ENCODE results near the genes ATP10B and MAT2B.

DNA sequence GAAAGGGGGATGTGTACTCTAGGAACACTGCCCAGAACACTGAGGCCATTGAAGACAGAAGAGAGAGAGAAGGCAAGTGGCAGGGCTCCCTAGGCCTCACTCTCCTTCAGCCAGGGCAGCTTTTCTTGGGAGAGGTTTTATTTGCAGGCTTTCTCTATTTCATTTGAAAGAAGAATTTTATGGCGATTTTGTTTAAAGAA, 181.9 kb downstream of the EBF1 start:
- PRO-cap, 2 experiments = no peak in any of the 2 experiments

GRCh38 chr5:158958170-158958759, 141.5 kb downstream of the EBF1 start:
- PRO-cap, 2 experiments = no peak in any of the 2 experiments

GRCh38 chr5:159019477-159020514, 79.9 kb downstream of the EBF1 start:
- PRO-cap, 2 experiments = no peak in any of the 2 experiments

DNA sequence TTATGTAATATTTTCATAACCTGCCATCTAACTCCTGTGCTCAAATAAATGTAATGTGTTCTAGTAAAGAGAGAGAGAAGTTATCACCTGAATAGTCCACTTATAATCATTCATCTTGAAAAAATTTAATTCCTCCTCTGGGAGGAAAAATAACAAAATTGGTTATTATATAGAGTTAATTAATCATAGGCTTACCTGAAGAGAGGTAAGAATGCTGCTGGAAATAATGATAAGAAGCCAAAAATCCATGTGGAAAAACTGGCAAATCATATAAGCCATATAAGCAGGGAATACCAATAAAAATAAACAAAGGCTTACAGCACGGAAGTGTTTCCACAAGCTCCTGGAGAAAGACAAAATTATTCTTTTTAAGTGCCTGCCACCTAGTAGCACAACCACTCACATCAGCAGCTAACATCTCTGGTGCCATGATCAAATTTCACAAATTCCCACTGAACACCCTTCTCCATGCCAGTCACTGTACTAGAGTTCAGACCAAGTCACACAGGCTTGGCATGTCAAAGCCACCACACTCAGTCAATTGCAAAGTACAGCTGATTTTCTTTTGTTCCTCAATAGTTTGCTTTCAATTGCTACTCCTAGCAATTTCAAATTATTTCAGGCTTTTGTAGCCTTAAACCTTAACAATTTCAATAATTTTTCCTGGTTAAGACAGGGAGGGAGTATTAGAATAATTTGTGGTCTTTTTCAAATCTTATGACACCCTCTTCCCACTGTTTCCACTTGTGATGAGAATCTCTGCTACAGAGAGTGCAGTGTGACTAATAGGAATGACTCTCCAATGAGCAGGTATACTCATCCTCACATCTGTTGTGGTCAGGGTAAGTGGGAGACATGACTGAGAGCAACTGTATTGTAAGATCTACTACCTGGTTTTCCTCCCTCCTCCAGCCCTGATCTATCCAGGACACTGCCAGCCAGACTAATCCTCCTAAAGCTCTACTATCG, 46.3 kb downstream of the RNF145 start:
- PRO-cap, 2 experiments = no peak in any of the 2 experiments

DNA sequence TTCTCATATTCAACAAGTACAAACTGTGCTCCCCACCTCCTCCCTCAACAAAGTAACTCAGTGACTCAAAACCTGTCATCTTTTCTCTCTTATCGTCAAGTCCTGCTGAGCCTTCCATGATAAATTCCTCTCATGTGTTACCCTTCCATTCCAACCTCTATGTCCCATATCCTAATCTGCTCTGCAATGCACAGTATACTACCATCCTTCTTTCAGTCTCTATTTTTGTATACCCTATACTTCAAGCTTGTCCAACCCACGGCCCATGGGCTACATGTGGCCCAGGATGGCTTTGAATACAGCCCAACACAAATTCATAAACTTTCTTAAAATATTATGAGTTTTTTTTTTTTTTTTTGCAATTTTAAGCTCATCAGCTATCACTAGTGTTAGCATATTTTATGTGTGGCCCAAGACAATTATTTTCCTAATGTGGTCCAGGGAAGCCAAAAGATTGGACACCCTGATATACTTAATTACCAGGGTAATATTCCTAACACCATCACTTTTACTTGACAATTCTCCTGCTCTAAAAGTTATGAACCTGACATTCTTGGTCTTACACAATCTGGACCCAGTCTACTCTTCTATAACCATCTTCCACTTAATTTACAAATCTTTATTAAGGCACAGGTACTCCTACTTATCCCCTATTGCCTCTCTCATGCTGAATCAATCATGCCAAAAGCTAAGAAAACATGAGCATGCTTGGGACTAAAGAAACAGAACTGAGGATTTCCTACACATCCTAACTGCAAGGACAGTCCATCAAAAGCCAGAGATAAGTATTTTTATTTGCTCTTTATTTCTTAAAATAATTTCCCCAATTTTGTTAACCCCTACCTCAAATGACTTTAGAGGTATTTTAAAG, 13.2 kb downstream of the RNF145 start:
- PRO-cap, 2 experiments = no peak in any of the 2 experiments

DNA sequence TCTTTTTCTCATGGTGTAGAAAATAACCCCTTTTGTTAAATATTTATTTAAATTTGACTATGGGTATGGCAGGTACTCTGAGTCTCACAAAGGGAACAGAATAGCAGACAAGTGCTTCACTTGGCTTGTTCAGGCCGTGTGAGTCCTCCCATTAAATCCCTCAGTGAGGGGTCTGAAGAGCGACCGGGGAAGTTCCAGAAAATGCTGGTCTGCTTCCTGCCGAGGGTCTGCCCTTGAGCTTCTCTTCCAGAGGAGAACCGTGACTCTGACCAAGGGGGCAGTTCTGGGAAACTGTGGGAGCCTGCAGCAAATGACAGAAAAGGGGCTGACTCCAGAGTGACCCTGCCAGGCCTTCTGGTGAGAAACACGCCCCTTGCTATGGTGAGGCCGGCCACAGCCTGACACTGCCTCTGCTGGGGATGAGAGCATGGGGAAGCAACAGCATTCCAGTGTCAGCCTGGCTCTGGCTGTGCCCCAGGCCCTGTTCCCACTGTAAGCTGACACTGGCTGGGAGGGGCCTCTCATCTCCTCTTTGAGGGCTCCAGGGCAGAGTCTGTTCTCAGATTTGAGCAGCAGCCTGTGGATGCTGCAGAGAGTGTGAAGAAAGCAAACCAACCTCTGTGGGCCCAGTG, 179.9 kb upstream of the IL12B start:
- PRO-cap, 2 experiments = no peak in any of the 2 experiments

GRCh38 chr5:159987032-159987763, 21.7 kb upstream of the TTC1 start:
- PRO-cap, 2 experiments = no peak in any of the 2 experiments

DNA sequence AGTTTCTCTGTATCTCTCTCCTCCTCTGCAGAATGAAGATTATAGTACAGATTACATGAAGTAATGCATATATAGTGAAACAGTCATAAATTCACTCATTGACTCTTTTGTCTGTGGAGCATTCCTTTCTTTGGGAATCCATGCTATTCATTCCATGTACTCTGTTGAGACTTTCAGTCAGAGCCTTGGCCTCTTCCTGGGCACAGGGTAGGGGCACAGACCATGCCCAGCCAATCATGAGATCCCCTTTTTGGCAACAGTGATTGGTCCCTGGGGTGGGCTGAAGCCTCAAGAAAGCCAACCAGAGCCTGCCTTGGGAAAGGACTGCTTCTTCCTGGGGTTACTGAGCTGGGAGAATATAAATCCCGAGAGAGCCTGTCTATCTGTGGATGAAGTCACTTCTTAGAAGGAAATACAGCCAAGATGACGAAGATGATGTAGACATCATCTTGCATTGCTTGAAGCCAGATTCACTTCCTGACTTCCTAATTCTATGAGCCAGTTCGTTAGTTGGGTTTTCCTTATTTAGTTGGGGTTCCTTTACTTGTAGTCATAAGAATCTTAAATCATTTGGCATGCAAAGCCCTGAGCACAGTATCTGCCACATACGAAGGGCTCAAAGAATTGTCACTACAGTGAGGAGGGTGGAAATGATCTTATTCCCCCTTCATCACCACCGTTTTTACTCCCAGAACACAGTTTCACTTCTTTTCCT, 50.0 kb upstream of the PWWP2A start:
- PRO-cap, 2 experiments = no peak in any of the 2 experiments

DNA sequence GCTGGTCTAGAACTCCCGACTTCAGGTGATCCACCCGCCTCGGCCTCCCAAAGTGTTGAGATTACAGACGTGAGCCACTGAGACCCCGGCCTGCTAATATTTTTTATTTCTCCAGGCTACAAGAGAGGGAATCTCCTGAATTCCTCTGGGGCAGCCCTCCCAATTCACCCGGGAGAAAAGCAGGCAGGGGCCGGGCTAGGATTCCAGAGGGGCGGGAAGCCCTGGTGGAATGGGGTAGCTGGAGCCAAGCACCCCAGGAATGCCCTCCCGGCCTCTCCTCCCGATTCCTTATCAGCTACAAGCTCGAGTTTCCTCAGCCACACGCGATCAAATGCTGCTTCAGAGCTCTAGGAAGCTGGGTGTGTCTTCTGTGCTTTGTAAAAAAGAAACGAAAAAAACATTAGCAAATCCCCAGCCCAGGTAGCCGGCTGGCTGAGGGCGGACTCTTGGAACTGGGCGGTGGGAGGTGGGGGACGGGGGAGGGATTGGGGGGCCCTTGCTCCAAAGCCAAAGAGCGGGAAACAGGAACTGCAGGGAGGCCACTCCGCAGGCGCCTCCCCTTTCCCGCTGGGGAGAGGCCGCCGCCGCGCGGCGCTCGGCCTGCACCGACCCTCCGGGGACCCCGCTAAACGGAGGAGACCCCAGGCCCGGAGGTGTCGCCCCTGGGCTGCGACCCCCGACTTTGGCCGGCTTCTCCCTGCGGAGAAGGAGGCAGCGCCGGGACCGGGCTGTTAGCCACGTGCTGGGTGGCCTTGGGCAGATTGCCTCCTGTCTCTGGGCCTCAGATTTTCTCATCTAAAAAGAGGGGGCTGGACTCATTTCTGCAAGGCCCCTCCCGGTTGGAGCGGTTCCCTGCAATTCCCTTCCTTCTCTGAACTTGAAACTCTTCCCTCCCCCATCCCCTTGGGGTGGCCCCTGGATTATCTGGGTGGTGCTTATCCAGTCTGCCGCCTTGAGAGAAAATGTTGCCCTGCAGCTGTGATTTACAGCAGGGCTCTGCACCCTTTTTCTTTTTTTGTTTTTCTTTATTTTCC, 41.0 kb upstream of the FABP6 start:
- PRO-cap, 2 experiments = peak in 1 of 2 experiments; most common plus-strand start position 326 of the sequence (in 1); most common minus-strand start position 290 of the sequence (in 1)

DNA sequence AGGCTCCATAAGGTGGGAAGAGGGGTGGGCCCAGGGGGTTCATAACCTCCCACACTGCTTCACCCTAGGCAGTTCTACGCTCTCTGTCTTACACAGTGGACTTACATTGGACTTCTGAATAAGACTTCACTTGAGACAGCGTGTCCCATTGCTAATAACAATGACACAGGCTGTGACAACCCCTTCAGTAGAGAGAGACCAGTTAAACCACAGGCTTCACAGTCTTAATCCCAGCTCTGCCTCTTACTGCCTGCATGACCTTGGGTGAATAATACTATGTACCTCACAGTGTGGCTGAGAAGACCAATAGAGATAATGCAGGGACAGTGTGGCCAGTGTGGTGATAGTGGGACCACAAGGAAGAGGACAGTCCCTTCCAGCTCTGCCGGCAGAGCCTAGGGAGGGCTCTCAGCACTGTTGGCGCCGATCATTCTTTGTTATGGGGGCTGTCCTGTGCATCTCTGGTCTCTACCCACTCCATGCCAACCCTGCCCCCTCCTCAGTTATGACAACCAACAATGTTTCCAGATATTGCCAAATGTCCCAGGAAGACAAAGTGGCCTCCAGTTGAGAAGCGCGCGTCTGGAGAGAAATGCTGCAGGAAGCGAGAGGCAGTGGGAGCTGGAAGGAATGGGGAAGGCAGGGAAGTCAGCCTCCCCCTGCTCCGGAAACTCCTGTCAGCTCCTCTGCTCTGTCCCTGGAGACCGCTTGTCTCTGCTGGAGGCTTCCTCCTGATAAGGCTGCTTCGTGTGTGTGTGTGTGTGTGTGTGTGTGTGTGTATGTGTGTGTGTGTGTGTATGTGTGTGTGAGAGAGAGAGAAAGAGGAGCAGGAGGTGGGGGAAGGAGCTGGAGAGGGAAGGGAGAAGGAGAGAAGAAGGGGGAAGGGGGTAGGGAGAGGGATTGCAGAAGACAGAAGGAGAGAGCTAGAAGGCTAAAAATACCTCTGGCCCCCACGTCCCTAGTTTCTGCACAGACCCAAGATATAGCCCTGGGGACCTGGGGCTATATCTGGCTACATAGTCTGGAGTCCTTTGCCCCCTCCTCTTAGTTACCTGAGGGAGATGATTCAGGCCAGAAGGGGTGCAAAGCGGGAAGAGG, 31.8 kb upstream of the FABP6 start:
- PRO-cap, 2 experiments = no peak in any of the 2 experiments

- PRO-cap, 2 experiments = no peak in any of the 2 experiments
Observed at GRCh38 chr5:160260691-160261395, 31.5 kb downstream of the FABP6 start.

DNA sequence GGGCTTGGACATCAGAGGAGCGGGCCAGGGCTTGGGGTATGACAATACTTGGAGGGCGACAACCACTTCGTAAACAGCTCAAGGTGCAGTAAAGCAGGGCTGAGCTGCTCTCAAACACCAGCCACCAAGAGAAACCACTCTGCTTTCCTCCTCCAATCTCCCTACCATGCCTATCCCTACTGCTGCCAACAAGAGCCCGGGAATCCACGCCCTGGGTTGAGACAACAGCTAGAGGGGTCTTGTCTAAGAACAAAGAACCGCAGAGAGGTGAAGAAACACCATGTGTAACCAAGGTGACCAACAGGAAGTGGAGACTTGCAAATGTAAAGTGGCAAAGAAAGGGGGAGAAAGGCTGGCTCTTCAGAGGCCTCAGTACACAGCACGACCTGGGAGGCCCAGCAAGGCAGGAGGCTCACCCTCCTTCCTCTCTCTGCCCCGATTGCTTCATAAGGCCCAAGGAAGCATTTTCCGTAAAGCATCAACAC, 18.5 kb downstream of the CCNJL start:
- PRO-cap, 2 experiments = no peak in any of the 2 experiments

DNA sequence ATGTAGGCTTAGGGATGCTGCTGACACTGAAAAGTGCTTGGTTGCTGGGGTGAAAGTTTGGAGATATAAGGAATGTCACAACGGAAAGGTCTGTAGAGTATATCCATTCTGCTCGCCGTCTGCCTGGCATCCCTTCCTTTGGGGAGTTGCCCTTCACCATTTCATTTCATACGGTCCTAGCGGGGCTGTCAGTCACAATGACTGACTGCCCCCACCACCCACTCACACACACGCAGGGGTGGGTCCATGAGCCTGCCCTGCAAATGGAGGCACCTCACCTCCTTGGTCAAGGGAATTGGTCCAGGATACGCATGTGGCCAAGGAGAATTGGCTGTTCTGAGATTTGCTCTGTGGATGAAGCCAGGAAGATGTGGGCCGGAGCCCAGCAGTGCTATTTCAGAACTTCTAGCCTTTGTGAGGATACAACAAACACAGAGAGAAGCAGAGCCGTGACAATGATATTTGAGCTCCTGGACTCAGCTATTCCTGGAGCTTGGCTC, 17.1 kb downstream of the C1QTNF2 start:
- PRO-cap, 2 experiments = no peak in any of the 2 experiments

DNA sequence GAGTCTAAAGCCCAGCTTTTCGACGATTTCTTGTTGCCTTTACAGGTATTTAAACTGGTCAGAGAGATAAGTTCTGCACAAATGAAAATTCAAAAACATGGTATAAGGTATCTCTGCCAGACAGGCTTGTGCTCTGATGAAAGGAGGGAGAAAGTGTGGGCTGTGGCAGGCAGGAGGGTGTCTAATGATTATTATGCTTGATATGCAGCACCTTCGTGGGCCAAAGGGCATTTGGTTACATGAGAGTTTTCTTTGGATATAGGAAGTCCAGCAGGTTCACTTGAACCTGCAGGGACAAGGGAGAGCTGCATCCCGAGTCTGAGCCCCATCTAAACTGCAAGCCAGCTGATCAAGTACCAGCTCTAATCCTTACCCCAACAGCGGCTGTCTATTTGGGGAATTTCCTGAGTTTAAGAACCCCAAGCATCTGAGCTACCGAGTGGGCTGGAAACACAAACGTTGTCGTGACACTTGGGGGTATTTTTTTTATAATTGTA, 42.5 kb downstream of the PTTG1 start:
- PRO-cap, 2 experiments = no peak in any of the 2 experiments

GRCh38 chr5:160683440-160683999, 168.5 kb downstream of the ATP10B start:
- PRO-cap, 2 experiments = peak in 1 of 2 experiments; most common plus-strand start chr5:160683594 (in 1)

DNA sequence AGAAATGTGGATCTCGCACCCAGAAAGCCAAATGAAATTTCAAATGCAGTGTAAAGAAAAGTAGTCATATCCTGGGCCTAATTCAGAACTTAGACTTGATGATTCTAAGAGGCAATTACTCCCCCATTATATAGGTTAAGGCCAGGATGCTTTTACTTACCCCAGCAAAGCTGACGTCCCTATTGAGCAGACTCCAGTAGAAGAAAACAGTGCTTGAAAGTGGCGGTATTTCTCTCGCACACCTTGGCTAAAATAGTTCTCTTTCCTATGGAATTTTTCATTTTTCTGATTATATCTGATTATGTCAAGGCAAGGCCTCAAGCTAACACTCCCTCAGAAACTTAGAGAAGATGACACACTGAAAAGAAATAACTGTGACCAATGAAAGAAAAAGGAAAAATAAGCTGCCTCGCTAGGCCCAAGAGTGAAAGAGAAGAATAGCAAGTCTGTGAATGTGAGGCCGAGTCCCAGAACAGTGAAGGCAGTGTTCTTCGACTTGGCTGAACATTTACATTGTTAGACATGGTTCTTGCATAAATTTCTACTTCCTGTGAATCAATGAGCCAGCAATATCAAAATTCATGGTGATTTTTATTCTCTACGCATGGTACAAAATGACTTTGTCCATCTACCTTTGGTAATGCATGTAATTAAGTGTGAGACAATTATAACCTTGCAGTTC, at the start of gene ATP10B:
Gene ATP10B (minus strand): TSS at position 431 of the 682 bp plus-strand sequence.
- PRO-cap, 2 experiments = no peak in any of the 2 experiments

GRCh38 chr5:163443817-163444818, 6.7 kb downstream of the CCNG1 start:
- PRO-cap, 2 experiments = no peak in any of the 2 experiments

- PRO-cap, 2 experiments = peak in 2 of 2 experiments; most common plus-strand start chr5:163505579 (in 1); most common minus-strand start chr5:163505473 (in 1)
Observed at GRCh38 chr5:163505084-163506105, at the start of gene MAT2B. Gene MAT2B (plus strand): TSS chr5:163505619.

- PRO-cap, 2 experiments = no peak in any of the 2 experiments
Observed at GRCh38 chr5:164457707-164458106, 952.3 kb downstream of the MAT2B start.

GRCh38 chr5:166084444-166084696, 894.5 kb upstream of the TENM2 start:
- PRO-cap, 2 experiments = peak in 2 of 2 experiments; most common minus-strand start chr5:166084499 (in 2)

Measured in Colon Carcinoma Metastatic in the Brain (tissue), 2 donors.